Hematopoietic multipotent progenitor cell (in vitro differentiated cells): Measurements from ENCODE around the genes TPGS1, MISP and R3HDM4.

DNA sequence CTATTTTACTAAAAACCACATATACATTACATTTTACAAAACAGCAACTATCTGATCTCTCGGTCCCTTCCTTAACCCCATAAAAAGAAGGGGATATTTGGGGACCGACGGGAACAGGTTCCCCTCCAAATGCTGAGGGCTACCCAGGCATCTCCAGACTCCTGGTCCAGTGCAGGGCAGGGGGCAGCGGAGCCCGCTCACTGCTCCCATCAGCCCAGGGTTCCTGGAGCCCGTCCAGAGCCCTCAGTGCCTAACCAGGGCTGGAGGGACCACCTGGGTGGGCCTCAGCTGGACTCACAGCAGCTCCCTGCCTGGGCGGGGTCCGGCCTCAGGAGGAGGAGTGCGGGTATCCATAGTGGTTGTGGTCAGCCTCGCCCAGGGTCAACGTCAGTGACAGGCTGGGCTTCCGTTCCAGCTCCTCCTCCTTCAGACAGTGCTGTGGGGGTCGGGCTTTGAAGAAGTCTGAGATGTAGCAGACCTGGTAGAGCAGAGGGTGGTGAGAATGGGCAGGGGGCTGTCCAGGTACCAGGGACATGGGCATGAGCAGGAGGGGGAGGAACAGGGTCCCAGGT lies 10.1 kb downstream of the PLPP2 start:
- CAGE, long polyA plus RNA, result no peak

GRCh38 chr19:491154-491749 lies 5.0 kb upstream of the MADCAM1 start:
- CAGE, long polyA plus RNA, result no peak

DNA sequence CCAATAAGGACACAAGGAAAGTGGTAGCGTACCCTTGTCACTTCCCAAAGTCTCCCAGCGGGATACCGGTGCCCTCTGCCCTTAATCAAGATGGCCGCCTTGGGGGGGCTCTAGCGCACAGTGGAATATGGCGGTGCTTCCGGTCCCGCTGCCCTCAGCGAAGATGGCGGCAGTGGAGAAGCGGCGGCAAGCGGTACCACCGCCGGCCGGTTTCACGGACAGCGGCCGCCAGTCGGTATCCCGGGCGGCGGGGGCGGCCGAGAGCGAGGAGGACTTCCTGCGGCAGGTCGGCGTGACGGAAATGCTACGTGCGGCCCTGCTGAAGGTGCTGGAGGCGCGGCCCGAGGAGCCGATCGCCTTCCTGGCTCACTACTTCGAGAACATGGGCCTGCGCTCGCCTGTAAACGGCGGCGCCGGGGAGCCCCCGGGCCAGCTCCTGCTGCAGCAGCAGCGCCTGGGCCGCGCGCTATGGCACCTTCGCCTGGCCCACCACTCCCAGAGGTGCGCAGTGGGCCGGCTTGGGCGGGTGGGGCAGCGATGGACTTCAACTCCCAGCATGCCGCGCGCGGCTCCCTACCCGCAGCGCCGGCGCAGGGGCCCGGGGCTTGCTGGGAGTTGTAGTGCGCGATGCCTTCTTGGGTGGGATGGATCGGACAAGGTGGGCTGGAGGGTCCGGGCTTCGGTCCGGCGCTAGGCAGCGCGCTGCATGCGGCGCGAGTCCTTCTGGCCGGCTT lies at the start of gene TPGS1:
Gene TPGS1 (plus strand): TSS at position 154 of the 734 bp plus-strand sequence.
- CAGE, long polyA plus RNA, result start-site peak on the plus strand centred at position 160 of the sequence, 8 bp wide, 143 reads

DNA sequence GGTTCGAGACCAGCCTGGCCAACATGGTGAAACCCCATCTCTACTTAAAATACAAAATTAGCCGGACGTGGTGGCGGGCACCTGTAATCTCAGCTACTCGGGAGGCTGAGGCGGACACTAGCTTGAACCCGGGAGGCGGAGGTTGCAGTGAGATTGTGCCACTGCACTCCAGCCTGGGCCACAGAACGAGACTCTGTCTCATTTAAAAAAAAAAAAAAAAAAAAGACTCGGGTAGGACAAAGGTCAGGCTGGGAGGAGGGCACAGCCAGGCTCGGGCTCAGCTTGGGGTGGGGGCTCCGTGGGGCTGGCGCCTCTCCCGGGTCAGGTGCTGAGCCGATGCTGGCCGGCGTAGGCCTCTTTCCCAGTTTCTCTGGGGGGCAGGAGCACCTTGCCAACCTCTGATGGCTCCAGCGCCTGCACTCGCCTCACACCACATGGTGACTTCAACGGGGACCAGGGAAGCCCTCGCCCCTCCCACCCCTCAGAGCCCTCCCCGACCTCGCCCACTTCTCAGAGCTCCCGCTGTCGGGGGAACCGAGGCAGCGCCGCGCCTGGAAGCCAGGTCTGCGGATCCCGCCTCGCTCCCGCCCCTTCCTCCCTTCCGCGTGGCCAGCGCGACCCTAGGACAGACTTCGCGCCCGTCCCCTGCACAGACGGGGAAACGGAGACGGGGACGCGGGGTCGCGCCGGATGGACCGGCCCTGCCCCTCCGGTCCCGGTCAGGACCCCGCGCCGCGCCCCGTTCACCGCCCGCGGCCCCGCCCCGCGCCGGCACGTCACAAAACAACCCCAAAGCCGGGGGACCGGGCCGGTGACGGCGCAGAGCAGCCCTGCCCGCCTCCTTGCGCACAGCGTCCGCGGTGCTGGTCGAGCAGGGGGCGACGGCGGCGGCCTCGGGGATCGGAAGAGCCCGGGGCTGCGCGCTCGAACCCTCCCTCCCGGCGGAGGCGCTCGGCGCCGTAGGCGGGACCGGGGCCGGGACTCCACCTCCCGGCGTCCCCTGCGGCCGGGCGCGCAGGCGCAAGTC lies 626 bp upstream of the CDC34 start:
- CAGE, long polyA plus RNA, result no peak

DNA sequence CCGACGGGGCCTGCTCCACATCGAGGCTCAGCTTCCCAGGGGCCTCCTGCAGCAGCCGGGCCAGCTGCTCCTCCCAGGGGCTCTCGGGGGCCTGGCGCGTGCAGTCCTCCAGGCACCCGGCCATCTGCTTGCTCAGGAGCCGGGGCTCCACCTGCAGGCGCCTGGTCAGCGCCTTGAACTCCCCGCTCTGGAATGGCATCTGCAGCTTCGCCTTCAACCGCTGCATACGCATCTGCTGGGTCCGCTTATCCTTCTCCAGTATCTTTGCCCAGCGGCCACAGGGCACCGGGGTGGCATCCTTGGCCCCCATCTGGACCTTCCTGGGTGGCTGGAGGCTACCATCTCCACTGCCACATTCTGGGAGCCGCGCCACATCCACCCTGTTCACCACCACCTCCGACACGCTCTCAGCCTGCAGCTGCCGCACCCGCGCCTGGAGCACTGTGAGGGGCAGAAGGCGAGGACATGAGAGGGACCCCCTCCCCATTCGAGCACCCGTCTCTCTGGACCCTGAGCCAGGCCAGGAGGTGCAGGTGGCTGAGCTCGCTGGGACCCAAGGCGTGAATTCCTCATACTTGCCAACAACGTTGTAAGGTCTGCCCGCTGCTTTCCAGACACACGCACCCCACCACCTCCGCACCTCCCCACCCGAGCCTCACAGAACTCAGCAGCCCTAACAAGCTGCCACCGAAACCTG lies 3.5 kb downstream of the POLRMT start:
- CAGE, long polyA plus RNA, result no peak

DNA sequence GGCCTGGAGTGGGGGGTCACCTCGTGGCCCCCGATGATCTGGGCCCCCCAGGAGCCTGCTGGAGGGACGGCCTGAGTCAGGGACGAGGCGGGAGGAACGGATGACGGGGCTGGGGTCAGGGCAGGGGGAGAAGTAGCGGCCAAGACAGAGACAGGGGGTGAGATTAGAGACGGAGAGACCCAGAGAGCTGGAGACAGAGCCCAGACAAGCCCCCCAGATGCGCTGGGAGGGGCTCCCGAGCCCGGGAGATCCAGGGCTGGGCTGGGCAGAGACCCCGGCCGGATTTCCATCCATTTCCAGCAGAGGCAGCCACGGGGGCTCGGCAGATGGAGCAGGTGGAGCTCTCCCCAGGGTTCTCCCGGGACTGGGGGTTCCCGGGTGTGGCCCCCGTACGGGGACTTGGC lies 337 bp downstream of the PRSS57 start:
- CAGE, long polyA plus RNA, result start-site peak on the plus strand centred at position 145 of the sequence, 44 bp wide, 10 reads; start-site peak on the minus strand centred at position 169 of the sequence, 68 bp wide, 74 reads

- CAGE, long polyA plus RNA, result no peak
Measured at GRCh38 chr19:720556-721091, 11.9 kb downstream of the PALM start.

- CAGE, long polyA plus RNA, result no peak
Measured at GRCh38 chr19:750813-751493, at the start of gene MISP. Gene MISP, plus strand, starts transcription at chr19:751112.

GRCh38 chr19:751494-752266 lies 768 bp downstream of the MISP start:
- CAGE, long polyA plus RNA, result no peak

- CAGE, long polyA plus RNA, result no peak
Measured at GRCh38 chr19:797633-798079, 404 bp downstream of the PTBP1 start.

DNA sequence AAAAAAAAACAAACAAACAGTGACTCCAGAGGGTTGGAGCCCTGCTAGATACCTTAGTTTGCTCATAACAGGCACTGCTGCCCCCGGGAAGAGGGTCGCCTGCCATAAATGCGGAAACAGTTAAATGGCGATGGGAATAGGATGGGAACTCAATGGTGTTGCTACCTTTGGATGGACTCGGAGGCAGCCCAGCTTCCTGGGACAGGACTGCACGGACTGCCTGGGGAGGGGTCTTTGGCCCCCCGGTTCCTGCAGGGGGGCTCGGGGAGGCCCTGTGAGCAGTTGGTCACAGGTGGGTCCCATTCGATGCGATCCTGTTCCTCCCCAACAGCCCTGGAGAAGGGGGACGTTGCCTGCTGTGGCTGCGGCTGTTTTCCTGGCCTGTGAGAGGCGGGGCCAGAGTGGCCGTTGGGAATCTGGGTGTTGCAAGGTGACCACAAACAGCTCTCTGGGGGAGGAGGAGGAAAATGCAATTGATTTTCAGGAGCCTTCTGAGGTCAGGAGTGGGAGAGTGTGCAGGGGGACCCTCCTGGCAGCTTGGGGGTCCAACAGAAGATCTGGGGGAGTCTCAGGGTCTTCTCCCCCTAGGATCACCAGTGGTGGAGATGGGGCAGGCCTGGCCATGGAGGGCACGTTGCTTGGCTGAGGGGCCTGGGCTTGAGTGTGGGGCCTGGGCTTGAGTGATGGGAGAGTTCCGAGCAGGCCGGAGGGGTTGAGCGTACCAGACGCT lies 1.9 kb upstream of the PLPPR3 start:
- CAGE, long polyA plus RNA, result no peak

- CAGE, long polyA plus RNA, result no peak
Measured at GRCh38 chr19:896160-896847, 3.3 kb upstream of the MED16 start.

GRCh38 chr19:906360-906979 lies 6.5 kb downstream of the R3HDM4 start:
- CAGE, long polyA plus RNA, result no peak

DNA sequence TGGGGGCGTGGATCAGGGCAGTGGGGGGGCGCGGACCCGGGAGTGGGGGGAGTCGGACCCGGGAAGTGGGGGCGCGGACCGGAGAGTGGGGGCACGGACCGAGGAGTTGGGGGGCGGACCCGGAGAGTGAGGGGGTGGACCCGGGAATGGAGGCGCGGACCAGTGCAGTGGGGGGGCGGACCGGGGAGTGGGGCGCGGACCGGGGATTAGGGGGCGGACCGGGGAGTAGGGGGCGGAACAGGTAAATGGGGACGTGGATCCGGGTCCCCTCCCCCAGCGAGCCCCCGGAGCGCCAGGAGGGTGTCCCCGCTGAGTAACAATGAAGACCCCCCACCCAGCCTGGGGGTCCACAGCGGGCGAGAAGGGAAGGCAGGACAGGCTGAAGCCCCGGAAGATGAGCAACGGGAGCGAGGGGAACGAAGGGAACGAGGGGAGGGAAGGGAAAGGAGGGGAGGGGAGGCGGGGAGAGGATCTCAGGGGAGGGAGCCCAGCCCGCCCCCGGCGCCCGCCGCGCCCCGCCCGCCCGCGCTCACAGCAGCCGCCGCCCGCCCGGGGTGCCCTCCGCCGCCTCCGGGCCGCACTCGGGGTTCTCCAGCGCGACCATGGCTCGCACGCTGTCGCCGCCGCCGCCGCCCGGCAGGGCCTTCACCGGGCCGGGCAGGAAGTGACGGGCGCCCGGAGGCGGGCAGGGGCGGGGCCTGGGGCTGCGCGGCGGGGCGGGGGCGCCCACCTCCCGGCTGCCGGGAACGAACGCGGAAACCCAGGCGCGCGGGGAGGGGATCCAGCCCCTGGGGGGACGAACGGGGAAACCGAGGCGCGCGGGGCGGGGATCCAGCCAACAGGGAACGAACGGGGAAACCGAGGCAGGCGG lies at the start of gene R3HDM4:
Gene R3HDM4 (minus strand): TSS at position 666 of the 871 bp plus-strand sequence.
- CAGE, long polyA plus RNA, result start-site peak on the minus strand centred at position 634 of the sequence, 37 bp wide, 365 reads

DNA sequence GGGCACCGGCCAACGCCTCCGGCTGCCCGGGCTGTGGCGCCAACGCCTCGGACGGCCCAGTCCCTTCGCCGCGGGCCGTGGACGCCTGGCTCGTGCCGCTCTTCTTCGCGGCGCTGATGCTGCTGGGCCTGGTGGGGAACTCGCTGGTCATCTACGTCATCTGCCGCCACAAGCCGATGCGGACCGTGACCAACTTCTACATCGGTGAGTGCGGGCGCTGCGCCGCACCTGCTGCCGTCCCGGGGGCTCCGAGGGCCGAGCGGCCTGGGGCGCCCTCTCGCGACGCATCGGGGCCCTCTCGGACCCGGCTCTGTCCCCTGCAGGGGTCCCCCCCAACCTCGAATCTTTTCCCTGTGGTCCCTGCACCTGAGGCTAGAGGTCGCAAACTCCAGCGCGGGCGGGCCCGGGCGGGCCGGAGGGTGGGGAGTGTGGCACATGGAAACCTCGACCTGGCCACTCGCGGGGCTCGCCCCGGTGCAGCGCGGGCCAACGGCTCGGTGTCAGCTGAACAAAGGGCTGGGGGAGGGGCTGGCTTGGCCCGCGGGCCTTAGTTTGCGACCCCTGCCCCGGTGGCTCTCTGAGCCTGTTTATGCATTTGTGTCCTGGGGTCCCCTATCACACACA lies 522 bp downstream of the KISS1R start:
- CAGE, long polyA plus RNA, result no peak

GRCh38 chr19:924635-924808 lies 1.3 kb upstream of the ARID3A start:
- CAGE, long polyA plus RNA, result no peak

GRCh38 chr19:924809-925244 lies 1.0 kb upstream of the ARID3A start:
- CAGE, long polyA plus RNA, result no peak

DNA sequence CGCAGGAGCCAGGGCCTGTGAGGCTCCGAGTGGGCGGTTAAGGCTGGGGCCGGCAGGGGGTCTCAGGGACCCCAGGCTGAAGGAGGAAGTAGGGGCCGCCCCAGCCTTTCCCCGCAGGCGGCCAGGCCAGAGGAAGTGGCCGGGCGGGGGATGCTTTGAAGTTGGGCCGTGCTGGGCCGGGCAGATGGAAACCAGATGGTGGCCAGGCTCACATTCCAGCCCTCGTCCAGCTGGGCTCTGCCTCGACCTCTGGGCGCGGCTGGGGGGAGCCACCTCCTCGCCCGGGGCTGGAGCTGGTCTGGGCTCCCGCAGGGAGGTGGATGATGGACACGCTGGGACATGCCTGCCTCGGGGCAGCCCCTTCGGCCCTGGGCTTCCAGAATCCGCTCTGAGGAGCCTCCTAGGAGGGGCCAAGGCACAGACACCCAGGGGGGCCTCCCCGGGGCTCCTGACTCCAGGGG lies 7.4 kb downstream of the ARID3A start:
- CAGE, long polyA plus RNA, result no peak

DNA sequence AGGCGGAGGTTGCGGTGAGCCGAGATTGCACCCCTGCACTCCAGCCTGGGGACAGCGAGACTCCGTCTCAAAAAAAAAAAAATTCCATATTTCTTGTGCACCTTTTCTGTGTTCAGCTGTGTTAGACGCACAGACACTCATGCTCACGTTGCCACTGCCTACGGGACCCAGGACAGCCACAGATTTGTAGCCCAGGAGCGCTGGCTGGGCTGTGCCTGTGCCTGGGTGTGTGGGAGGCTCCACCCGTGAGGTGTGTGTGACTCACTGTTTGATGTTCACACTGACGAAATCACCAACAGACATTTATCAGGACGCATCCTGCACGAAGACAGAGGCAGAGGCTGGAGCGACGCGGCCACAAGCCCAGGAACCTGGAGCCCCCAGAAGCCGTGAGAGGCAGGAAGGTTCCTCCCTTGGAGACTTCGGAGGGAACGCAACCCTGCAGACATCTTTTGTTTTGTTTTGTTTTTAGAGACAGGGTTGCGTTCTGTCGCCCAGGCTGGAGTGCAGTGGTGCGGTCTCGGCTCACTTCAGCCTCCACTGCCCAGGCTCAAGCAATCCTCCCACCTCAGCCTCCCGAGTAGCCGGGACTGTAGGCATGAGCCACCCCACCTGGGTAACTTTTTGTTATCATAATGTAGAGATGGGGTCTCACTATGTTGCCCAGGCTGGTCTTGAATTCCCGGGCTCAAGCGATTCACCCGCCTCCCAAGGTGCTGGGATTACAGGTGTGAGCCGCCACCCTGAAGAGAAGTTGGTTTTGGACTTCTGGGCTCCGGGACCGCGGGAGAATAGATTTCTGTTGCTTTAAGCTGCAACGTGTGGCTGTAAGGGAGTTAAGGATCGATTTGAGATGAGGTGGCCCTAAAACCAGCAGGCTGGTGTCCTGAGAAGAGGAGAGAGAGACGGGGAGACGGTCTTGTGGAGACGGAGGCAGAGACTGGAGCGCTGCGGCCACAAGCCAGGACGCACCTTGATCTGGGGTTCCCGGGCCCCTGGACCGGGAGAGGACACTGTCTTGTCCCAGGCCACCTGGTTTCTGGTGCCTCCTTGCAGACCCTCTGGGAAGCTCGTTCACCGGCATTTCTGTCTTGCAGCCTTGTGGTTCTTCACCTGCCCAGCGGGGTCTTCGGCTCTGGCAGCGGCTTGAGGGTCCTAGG lies 24.9 kb upstream of the WDR18 start:
- CAGE, long polyA plus RNA, result no peak

- CAGE, long polyA plus RNA, result no peak
Measured at GRCh38 chr19:984428-985238, 488 bp downstream of the WDR18 start.